Measurements from ENCODE around the genes DUSP10 and HHIPL2.

GRCh38 chr1:220804361-220804774 is 17.7 kb downstream of the MTARC1 start:
- RRBS = no CpG with 5 or more reads among the region's 4 CpGs

- RRBS = 58% methylated on average over 4 of the region's 6 CpGs
Measured at GRCh38 chr1:220843717-220844076, 35.5 kb upstream of the HLX start.

DNA sequence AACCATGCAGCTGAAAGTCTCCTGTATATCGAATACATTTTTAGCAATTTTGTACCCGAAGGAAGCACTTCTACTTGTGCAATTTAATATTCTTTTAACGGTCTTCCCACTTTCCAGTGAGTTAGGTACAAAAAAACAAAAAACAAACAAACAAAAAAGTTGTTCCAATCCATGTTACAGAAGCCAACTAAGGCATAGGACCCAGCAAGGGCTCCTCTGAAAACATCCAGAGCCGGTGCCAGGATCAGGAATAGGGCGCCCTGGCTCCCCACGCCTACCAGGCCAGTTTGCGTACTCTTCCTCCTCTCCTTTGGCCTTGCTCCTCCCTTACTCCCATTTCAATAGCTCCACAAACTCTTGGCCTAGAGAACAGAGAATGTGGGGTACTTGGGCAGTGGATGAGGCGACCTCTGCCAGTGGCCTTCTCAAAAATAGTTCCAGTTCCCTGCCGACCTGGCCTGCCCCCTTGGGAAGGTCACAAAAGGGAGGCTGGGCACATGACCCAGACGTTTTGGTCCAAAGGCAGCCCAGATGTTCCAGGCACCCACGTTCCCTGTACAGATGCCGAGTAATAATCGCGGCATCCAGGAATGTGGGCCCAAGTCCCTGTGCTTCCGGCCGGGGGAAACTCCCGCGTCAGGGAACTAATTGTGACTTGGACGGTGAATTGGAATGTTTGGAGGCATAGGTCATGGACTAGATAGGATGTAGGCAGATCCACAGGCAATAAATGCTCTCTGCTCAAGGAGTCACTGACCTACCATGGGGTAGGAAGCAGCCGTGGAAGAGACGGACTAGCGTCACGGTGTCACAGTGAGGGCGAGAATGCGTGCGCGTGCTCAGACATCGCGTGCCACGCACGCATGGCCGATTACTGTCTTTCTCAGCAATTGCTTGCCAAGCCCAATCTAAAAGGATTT is 178.6 kb downstream of the DUSP10 start:
- RRBS = no CpG with 5 or more reads among the region's 32 CpGs

GRCh38 chr1:221741212-221742189 is at the start of gene DUSP10:
DUSP10 (minus strand) TSS chr1:221742089.
- RRBS = 0% methylated on average over 1 of the region's 41 CpGs

- RRBS = 3% methylated on average over 71 of the region's 106 CpGs
Measured at GRCh38 chr1:221742578-221743639, 1.0 kb upstream of the DUSP10 start.

GRCh38 chr1:221777571-221778124 is 35.8 kb upstream of the DUSP10 start:
- RRBS = no CpG with 5 or more reads among the region's 6 CpGs

- RRBS = no CpG with 5 or more reads among the region's 4 CpGs
Measured at GRCh38 chr1:221793272-221794081, 51.6 kb upstream of the DUSP10 start.

- RRBS = no CpG with 5 or more reads among the region's 3 CpGs
Measured at GRCh38 chr1:221794202-221794926, 52.5 kb upstream of the DUSP10 start.

GRCh38 chr1:222547819-222548418 is at the start of gene HHIPL2:
HHIPL2 (minus strand) TSS chr1:222548104.
- RRBS = no CpG with 5 or more reads among the region's 8 CpGs

GRCh38 chr1:222616429-222616964 is 1.4 kb upstream of the MIA3 start:
- RRBS = no CpG with 5 or more reads among the region's 6 CpGs

- RRBS = 53% methylated on average over 6 of the region's 10 CpGs
Measured at GRCh38 chr1:223017214-223017807, 125.7 kb downstream of the TLR5 start.

DNA sequence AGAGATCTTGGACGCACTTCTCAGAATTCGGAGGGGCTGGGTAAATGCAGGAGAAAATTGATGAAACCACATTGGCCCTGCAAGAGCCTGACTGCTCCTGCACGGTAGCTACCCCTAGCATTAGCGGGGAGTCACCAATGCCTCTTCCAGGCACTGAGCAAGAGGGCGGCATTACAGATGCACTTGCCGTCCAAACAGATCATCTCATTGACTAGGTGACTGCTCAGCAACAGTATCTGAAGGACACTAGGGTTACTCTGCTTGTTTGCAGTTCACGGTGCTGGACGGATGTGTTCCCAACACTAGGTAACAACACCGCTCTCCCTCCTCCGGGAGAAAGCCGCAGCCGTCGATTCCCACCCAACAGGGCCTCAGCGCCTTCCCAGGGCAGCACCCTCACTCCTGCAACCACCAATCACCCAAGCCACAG is 939 bp downstream of the TLR5 start:
- RRBS = no CpG with 5 or more reads among the region's 14 CpGs

GRCh38 chr1:223176785-223177175 is 33.7 kb upstream of the TLR5 start:
- RRBS = no CpG with 5 or more reads among the region's 4 CpGs

DNA sequence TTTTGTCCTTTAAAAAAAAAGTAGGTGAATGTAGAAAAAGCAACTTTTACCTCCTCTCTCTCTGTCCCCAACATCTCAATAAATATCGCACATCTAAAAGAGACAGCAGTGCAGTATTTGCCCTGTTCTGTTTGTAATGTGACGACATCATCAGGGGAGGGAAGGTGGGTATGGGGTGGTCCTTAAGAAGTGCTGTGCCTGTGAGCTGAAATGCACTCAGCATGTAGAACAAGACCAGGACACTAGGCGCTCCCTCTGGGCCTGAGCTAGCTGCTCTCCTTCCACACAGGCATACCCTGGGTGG is 43.9 kb downstream of the SUSD4 start:
- RRBS = no CpG with 5 or more reads among the region's 3 CpGs

GRCh38 chr1:223557908-223558465 is 107.5 kb downstream of the CAPN8 start:
- RRBS = no CpG with 5 or more reads among the region's 2 CpGs

DNA sequence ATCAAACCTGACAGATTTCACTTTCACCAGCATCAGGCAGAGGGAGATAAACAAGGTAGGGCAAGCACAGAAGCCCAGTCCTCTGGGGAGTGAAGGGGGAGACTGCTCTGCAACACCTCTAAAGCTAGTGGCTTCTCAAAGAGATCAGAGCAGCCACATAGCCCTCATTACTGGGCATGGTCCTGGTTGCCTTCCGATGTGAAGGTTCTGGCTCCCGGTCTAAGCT is 33.9 kb downstream of the CAPN8 start:
- RRBS = no CpG with 5 or more reads among the region's 2 CpGs

- RRBS = no CpG with 5 or more reads among the region's 1 CpG
Measured at GRCh38 chr1:223639360-223639565, 26.2 kb downstream of the CAPN8 start.

DNA sequence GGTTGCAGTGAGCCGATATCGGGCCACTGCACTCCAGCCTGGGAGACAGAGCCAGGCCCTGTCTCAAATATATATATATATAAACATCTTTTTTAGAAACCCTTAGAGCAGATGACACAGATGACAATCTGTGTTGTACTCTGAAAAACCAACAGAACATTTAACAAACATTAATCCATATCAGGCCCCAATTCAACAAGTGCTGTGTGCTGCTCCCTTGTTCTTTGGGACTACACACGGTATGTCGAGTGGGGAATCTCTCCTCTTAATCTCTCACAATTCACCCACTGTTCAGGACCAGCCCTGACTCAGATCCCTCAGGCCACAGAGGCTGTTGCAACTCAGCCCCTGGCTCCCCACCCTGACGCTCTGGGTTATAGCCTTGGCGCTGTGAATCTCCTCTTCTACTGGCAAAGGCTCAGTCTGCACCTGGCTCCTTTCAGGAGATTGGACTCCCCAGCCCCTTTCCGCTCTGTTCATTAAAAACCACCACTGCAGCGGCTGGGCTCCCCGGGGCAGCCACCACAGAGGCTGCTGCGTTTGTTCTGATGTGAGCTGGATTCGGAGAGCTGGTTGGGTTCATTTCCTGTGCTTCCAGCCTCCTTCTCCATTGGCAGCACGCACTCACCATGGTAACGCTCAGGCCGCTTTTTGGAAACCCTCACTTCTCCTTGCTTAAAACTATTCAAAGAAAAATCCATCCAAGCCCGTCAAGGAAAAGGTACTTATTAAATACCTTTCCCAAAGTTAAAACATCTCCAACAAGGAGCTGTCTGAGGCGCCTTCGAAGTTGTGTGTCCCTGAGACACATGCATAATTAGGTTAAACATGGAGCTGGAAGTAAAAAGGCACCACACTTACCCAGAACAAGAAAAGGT is 13.0 kb downstream of the CAPN8 start:
- RRBS = no CpG with 5 or more reads among the region's 17 CpGs

- RRBS = no CpG with 5 or more reads among the region's 5 CpGs
Measured at GRCh38 chr1:223662948-223663450, 2.5 kb downstream of the CAPN8 start.